Aortic smooth muscle cell (primary cell): Measurements from ENCODE around the genes EFCAB12 and COL6A6.

GRCh38 chr3:129070087-129070355 lies 9.4 kb downstream of the GP9 start:
- RRBS: no CpG with 5 or more reads among the region's 3 CpGs

DNA sequence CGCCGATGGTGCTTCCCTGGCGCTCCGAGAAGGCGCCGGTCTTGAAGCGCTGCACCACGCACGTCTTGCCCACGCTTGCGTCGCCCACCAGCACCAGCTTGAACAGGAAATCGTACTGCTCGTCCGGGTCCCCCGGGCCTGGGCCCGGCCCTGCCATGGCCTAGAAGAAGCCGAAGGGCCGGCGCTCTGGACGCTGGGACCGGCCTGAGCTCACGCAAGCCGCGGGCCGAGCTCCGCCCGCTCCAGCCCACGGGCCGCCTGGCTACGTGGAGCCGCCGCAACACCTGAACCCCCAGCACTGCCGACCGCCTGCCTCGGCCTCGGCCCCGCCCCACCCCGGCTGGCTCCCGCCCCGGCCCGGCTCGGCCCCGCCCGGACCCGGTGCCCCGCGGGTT lies 274 bp downstream of the RAB43 start:
- RRBS: 2% methylated on average over 3 of the region's 48 CpGs

DNA sequence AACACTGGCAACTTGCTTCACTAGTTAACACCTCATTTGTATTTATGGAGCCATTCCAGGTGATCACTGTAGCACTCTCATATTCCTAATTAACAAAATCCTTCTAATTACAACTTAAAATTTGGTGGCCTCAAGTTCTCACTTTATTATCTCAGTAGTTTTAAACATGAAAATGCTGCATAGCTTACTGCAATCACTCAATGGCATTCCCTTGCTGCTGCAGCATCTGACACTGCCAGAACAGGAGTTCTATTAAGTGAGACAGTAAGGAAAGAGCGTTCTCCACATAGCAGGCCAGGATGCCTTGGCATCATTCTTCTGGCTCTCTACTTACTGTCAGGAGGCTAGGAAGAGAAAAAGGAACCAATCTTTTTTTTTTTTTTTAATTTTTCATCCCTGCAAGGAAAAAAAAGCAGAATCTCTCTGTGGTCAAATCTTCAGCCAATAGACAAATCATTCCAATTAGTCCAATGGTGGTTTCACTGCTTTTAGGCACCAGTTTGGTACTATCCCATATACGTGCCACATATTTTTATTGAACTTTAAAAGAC lies 3.2 kb downstream of the CNBP start:
- RRBS: no CpG with 5 or more reads among the region's 2 CpGs

DNA sequence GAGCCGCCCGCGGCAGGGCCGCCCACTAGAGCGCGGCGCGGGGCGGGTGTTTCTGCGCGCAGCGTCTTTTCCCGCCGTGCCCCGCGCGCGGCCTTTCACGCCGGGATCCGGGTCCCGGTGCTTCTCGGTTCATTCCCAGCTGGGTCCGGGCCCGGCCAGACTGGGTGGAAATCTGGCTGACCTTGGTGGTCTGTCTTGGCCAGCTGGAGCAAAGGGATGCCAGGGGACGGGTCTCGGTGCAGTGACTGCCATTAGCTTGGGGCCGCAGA lies 220 bp upstream of the CNBP start:
- RRBS: no CpG with 5 or more reads among the region's 28 CpGs

GRCh38 chr3:129313305-129314582 lies 2.3 kb downstream of the H1-10 start:
- RRBS: no CpG with 5 or more reads among the region's 11 CpGs

DNA sequence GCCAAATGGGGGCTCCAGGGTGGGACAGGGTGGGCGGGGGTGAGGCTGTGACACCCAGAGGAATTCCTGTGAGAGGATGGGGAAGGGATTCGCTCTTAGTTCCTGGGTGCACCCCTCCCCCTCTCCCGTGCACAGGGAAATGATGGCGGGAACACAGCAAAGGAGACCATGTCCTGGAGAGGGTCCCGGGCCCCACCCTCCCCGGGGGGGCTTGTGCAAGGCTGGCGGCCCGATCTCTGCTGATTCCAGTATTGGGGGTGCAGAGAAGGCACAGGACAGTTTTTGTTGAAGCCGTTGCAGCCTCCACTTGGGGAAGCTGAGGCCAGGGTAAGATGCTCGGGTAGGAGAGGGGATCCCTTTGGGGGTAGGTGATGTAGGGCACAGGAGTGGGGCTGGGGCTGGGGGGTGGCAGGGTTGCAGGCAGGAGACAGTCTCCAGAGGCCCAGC lies 956 bp upstream of the H1-10 start:
- RRBS: no CpG with 5 or more reads among the region's 10 CpGs

GRCh38 chr3:129428117-129429137 lies at the start of gene EFCAB12:
TSS of gene EFCAB12 (minus strand) at chr3:129428636.
- RRBS: no CpG with 5 or more reads among the region's 48 CpGs

- RRBS: no CpG with 5 or more reads among the region's 6 CpGs
Measured at GRCh38 chr3:129525268-129525859, 3.1 kb upstream of the RHO start.

DNA sequence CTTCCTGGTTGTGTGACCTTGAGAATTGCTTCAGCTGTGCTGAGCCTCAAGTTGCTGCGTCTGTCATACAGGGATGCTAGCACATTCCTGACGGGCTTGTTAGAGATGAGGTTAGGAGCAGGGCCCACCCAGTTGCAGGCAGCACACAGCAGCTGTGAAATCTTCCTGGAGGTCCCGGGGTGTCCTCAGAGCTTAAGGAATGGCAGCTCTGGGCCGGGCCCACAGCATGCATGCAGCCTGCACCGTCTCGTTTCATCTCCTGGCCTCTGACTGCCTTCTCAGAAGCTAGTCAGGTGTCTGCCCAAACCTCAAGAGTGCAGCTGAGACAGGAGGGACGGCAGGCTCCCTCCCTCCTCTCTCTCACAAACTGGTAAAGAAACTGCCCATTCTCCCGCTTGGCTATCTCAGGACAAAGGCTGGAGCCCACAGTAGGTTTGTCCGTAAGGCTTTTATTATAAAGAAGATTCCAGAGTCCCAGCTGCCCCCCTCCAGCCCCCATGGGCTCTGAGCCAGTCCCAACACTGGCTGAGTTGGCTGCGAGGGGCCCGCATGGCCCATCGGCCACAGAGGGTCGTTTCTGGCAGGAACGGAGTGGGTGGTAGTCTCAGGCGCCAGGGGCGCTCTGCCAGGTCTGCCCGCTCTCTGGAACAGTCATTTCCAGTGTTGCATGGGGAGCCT lies 11.9 kb downstream of the H1-8 start:
- RRBS: no CpG with 5 or more reads among the region's 17 CpGs

- RRBS: no CpG with 5 or more reads among the region's 5 CpGs
Measured at GRCh38 chr3:129582940-129583336, 23.5 kb downstream of the PLXND1 start.

GRCh38 chr3:129686921-129687283 lies 80.4 kb upstream of the PLXND1 start:
- RRBS: no CpG with 5 or more reads among the region's 2 CpGs

- RRBS: no CpG with 5 or more reads among the region's 2 CpGs
Measured at GRCh38 chr3:129877273-129877803, 16.2 kb downstream of the TMCC1 start.

DNA sequence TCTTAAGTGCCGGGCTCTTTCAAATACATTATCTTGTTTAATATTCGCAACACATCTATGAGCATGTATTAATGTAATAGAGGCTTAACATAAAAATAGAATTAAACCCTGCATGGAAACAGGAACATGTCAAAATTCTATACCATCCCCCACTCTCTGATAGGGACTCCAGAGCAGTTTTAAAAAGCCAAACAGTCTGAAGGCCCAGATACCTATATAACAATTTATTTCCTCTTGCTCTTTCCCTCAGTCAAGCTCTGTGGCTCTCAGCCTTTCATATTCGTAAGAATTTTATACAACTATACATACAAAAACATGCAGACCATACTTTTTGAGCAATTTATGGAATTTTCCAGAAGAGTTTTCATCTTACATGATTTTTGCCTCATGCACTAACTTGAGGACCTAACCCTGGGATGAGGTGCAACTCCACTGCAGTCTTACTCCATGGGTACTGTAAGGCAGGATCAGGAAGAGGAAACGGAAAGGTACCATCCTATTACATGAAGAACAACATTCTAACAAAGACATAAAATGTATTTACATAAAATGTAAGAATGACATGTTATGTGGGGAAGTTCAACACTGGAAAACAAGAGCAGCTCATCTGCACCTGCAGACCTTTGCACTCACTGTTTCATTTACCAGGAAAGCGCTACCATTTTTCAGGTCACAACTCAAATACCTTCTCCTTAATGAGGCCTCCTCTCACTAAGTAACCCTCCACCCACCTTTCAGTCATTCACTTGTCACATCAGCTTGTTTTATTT lies 2.9 kb downstream of the TMCC1 start:
- RRBS: no CpG with 5 or more reads among the region's 5 CpGs

- RRBS: no CpG with 5 or more reads among the region's 6 CpGs
Measured at GRCh38 chr3:130123619-130123999, 42.0 kb downstream of the ALG1L2 start.

GRCh38 chr3:130516822-130517592 lies at the start of gene COL6A6:
TSS of gene COL6A6 (plus strand) at chr3:130517177.
- RRBS: 2% methylated on average over 14 of the region's 54 CpGs

GRCh38 chr3:130849049-130849590 lies 44.8 kb upstream of the ATP2C1 start:
- RRBS: no CpG with 5 or more reads among the region's 3 CpGs

GRCh38 chr3:131360935-131361508 lies 20.6 kb upstream of the NUDT16 start:
- RRBS: no CpG with 5 or more reads among the region's 7 CpGs